Brain (tissue), 1 donor: ENCODE results near the gene MEI1.

DNA sequence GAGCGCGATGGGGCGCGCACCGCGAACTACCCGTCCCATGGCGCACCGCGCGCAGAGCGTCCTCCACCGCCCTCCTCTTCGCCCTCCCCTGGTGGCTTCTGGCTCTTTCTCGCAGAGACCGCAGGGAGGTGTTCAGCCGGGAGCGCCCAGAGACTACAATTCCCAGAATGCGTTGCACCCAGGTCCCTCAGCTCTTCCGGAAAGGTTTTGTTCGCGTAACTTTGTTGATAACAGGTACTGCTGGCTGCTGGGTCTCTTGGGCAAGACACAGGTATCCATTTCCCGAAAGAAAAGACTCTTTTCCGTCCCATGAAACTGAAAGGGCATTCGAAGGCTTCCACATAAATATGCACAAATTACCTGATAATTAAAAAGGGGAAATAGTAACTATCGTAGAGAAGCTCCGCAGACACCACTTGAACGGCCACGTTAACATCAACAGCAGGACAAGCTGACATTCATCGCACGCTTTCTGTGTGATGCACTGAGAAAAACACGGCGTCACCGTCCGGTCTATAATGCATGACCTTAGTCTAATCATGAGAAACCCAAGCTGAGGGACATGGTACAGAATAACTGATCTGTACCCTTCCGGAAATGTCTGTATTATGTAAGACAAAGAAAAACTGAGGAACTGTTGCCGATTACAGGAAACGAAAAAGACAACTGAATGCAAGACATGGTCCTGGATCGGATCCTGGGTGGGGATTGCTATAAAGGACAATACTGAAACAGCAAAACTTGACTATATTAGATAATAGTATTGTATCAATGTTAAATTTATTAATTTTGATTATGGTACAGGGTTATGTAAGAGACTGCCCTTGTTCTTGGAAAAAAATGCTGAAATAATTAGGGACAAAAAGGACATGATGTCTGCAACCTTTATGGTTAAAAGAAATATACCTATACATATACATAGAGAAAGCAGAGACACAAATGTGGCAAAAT is 612 bp upstream of the RANGAP1 start:
- RRBS: 4% methylated on average over 6 of the region's 39 CpGs

DNA sequence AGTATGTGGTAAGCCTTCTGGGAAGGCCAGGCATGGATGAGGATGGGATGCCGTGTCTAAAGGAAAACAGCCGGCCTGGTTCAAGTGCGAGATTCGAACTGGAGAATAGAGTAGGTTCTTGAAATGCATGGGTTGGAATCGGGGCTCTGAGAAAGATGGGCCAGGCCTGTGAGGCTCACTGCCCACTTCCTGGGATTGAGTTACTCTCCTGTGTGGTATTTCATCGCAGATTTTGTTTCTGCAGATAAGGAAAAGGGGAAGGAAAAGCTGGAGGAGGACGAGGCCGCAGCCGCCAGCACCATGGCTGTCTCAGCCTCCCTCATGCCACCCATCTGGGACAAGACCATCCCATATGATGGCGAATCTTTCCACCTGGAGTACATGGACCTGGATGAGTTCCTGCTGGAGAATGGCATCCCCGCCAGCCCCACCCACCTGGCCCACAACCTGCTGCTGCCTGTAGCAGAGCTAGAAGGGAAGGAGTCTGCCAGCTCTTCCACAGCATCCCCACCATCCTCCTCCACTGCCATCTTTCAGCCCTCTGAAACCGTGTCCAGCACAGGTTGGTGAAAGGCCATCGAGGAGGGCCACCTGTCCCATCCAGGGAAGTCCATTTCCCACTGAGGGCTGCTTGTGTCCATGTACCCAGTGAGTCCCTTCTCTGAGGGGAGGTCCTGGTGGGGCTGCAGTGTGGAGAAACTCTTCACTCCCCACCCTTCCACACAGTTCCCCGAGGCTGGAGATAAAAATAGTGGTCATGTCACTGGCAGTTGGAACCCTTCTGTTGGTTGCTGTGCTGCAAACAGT is 5.6 kb downstream of the TEF start:
- RRBS: no CpG with 5 or more reads among the region's 14 CpGs

DNA sequence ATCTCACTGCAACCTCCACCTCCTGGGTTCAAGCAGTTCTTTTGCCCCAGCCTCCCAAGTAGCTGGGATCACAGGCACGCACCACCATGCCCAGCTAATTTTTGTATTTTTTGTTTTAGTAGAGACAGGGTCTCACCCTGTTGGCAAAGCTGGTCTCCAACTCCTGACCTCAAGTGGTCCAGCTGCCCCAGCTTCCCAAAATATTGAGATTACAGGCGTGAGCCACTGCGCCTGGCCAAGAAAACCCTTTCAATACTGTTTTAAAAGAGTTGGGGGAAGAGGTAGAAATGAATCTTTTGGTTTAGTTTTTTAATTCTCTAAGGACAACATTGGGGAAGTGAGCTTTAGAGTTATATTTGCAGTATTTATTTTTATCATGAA is 9.3 kb downstream of the ACO2 start:
- RRBS: no CpG with 5 or more reads among the region's 3 CpGs

GRCh38 chr22:41490771-41491449 is 22.0 kb downstream of the ACO2 start:
- RRBS: no CpG with 5 or more reads among the region's 4 CpGs

DNA sequence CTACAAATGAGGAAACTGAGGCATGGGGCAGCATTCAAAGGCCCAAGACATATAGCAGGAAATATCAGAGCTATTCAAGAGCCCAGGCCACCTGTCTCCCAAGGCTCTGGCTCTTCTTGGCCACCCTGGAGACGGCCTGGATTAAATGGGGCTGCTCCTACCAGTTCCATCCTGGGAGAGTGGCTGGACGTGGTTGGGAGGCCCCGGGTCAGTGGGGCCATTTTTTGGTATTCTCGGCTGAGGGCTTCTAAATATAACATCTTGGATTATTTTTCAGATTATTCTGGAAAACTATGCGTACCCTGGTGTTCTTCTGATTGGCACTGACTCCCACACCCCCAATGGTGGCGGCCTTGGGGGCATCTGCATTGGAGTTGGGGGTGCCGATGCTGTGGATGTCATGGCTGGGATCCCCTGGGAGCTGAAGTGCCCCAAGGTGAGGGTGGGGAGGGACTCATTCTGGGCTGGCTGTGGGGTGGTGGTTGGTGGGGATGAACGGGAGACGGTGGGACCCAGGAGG is 29.1 kb downstream of the POLR3H start:
- RRBS: no CpG with 5 or more reads among the region's 9 CpGs

- RRBS: no CpG with 5 or more reads among the region's 7 CpGs
Observed at GRCh38 chr22:41549398-41549722, 5.1 kb upstream of the POLR3H start.

DNA sequence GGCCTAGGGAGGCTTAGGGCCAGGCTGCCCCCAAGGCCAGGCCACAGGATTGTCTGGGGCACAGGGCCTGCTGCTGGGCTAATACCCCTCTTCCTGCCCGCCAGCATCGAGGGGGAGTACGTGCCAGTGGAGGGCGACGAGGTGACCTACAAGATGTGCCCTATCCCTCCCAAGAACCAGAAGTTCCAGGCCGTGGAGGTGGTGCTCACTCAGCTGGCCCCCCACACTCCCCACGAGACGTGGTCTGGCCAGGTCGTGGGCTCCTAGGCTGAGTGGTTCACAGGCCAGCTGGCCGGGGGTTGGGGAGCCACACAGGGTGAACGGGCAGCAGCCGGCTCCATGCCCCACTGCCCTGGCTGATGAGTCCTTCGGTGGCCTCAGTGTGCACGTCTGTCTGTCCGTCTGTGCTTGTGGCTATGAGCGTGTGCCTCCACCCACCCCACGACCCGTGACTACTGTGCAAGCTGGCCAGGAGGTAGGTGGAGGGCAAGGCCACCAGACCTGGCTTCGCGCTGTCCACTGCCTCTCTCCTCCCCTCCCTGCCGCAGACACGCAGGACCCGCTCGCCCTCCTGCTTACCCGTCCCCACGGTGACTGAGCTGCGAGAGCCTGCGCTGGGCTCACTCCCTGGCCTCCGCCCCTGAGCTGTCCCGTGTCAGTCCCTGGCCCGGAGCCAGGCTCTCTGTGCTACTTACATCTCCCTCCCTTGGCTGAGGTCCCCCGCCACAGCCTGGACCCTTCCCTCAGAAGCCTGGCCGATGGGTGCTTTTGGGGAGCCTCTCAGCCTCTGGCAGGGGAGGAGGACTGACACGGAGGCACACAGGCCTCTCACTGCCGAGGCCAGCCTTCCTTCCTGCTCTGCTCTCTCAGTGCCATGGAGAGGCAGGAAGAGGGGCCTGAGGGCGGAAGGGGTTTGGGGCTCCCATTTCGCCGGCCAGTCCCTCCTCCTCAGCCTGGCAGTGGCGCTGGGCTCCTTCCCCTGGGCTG is 14.1 kb downstream of the CSDC2 start:
- RRBS: no CpG with 5 or more reads among the region's 39 CpGs

- RRBS: no CpG with 5 or more reads among the region's 7 CpGs
Observed at GRCh38 chr22:41664536-41665582, 23.8 kb downstream of the SNU13 start.

GRCh38 chr22:41699070-41699978 is at the start of gene MEI1:
Gene MEI1, plus strand, starts transcription at chr22:41699503.
- RRBS: 49% methylated on average over 36 of the region's 69 CpGs

- RRBS: no CpG with 5 or more reads among the region's 4 CpGs
Observed at GRCh38 chr22:41752020-41752808, 48.3 kb upstream of the CCDC134 start.

DNA sequence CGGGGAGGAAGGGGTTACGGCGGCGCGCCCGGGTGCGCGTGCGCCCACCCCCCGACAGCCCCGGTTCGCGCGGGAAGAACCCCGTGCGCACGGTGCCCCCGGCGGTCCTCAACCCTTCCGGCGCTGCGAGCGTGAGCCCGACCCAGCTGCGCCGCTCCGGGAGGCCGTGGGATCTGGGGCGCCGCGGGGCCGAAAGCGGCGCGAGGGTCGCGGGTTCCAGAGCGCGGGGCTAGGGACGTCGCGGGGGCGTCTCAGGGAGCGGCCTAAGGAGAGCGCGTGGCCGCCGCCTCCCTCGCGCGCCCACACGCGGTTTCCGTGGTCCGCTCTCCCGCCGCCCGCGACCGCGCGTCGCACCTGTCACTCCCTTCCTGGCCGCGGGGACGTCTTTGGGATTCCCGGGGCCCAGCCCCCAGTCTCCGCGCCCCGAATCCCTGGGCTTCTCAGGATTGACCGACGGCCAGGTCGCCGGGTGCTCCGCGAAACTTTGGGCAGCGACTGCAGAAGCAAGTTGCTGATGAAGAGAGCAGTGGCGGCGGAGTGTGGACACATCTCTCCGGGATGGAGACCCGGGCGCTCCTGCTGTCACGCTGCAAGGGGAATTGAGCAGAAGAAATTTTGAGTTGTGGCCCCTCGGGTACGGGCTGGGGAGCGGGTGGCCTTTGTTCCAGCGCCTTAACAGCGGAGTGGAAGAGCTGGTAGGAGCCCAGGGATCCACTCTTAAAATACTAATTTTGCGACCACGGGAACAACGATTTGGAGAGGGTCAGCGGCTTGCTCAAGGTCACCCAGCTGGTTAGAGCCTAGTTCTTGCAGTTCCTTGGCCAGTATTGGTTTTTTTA is 708 bp downstream of the SREBF2 start:
- RRBS: 2% methylated on average over 30 of the region's 92 CpGs

DNA sequence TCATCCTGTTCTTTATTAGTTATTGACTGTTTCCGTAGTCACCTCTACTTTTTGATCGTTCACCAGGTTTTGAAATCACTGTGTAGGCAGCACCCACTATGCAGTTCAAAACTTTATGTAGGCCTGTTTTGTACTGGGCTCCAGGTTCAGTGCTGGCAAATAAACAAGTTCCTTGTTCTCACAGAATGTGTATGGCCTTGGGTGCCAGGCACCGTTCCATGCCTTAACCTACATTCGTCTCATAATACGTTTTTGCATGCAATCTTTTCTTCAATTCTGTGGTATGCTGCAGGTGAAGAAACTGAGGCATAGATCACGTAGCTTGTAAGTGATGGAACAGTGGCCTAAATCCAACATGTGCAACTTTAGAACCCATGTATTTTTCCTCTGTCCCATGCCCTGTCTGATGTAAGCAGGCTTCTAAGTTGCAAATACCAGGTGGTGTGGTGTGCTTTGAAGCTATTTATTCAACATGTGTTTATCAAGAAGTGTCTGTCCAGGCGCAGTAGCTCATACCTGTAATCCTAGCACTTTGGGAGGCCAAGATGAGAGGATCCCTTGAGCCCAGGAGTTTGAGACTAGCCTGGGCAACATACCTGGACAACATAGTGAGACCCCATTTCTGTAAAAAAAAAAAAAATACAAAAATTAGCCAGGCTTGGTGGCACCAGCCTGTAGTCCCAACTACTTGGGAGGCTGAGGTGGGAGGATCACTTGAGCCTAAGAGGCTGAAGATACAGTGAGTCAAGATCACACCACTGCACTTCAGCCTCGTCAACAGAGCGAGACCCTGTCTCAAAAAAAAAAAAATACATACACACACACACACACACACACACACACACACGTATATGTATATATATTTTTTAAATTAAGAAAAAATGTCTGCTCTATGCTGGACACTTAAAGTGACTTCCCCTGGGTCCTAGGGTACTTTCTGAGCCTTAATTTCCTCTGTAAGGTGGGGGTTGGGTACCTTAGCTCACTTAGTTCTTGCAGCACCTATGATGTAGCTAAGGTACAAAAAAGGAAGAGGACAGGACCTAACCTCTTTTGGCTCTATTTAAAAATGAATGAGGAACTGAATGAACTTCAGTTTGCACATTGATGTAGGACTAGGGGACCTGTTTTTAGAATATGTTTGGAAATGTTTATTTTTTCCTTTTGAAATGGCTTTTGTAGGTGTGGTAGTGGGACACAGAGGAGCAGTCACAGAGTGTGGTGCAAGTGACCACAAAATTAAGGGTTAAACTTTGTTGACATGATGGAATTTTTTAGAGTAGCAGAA is 10.8 kb downstream of the SREBF2 start:
- RRBS: no CpG with 5 or more reads among the region's 10 CpGs

DNA sequence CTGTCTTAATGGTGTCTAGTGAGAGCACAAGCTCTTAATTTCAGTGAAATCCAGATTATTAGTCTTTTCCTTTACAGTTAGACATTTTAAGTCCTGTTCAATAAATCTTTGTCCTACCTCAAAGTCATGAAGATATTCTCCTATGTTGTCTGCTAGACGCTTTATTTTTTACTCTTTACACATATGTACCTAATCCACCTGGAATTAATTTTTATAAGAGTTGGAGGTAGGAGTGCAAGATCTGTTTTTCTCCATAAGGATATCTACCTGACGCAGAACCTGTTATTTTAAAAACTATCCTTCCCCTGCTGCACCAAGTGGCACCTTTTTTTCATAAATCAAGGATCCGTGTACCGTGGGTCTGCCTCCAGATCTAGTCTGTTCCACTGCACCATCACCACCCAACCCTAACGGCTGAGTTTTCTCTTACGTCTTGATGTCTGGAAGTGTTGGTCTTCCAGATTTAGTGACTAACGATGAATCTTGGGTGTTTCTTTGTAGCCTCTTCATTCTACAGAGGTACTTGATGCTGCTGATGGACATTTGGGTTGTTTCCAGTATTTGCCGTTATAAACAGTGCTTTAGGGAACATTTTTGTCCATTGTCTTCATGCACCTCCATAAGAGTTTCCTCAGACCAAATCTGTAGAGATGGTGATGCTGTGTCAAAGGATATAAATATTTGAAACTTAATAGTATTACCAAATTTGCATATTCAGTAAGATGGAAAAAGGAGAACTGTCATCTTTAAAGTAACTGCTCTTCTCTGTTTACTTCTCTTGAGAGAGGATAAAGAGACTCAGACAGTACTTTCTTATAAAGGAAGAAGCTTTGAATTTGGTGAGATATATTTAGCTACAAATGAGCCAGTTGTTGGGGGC is 26.5 kb downstream of the SHISA8 start:
- RRBS: no CpG with 5 or more reads among the region's 8 CpGs

DNA sequence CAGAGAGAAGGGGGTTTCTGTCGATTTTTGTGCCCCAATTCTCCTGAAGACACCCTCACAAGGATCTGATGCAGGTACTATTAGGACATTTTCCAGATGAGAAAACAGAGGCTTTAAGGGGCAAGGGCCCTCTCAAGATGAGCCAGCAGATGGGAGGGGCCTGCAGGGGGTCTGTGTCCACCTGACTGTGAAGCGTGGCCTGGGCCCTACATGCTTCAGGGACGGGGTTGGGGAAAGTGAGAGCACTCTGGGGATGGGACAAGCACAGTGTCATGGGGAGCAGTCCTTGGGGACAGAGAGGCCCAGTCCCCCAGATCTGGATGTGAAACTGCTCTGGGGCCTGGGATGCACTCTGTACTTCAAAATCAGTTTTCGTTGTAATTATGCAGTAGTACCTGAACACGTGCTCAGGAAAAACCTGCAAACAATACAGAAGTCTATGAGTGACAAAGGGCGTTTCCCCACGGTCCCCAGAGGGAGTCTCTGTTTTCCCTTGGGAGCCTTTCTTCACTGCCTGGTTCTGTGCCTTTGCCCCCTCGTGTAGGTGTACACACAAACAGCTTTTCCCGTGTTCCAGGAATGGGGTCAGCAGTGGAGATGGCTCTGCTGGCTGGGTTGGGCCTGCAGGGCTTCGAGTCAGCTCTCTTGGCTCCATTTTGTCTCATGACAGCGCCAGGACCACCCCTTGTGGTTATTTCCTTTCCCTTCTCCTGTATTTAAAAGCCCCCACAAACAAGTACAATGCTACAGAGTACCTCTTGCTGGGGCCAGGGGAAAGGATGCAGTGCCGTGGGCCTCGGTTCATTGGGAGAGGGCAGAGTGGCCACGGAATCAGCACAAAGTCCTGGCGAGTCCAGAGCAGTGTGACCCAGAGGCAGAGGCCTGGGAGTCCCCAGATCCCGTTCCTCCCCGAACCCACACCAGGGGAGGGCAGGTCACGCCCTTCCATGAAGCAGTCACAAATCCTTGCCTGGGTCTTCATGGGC is 5.2 kb upstream of the TNFRSF13C start:
- RRBS: no CpG with 5 or more reads among the region's 18 CpGs

GRCh38 chr22:41933799-41934259 is 7.2 kb upstream of the TNFRSF13C start:
- RRBS: no CpG with 5 or more reads among the region's 9 CpGs

- RRBS: no CpG with 5 or more reads among the region's 6 CpGs
Observed at GRCh38 chr22:41939491-41939801, 7.5 kb downstream of the CENPM start.

DNA sequence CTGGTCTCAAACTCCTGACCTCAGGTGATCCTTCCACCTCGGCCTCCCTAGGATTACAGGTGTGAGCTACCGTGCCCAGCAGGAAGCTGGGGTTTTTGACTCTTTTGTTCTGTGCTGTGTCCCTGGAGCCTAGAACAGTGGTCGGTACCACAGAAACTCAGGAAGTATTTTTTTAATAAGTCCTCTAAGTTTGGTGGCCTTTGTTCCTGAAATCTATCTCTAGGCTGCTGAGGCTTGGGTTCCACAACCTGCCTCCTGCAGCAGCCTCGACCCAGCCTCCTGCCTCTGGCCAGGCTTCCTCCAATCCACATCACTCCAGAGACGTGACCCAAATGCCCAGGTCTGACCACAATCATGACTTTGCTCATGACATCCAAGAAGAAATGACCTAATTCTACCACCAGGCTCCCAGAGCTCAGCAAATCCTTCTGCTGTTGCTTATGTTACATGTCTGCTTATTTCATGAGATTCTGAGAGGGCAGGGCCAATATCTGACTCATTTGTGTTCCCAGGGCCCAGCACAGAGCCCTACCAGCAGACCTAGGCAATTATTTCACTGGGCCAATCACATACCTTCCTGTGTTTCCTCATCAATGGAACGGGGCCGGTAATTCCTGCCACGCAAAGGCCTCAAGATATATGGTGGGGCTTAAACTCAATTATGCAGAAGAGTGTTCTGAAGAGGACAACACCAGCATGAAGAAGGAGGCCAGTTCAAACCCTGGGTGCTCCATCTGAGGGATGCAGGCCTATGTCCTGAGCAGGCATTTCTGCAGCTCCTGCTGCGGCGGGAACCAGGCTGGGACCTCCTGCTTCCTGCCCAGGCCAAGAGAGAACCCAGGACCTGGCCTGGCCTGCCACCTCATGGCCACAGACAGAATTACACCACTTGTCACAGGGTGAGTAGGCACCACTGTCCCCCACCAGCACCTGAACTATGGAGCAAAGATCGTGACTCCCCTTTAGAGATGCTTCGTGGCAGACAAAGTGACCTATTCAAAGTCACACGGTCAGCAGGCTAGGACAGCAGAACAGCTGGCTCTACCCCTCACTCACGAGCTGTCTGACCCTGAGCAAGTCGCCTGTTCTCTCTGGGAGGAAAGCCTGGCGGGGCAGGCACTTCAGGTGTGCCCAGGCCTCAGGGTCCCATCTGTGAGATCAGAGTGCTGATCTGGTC is 6.0 kb downstream of the CENPM start:
- RRBS: no CpG with 5 or more reads among the region's 16 CpGs

DNA sequence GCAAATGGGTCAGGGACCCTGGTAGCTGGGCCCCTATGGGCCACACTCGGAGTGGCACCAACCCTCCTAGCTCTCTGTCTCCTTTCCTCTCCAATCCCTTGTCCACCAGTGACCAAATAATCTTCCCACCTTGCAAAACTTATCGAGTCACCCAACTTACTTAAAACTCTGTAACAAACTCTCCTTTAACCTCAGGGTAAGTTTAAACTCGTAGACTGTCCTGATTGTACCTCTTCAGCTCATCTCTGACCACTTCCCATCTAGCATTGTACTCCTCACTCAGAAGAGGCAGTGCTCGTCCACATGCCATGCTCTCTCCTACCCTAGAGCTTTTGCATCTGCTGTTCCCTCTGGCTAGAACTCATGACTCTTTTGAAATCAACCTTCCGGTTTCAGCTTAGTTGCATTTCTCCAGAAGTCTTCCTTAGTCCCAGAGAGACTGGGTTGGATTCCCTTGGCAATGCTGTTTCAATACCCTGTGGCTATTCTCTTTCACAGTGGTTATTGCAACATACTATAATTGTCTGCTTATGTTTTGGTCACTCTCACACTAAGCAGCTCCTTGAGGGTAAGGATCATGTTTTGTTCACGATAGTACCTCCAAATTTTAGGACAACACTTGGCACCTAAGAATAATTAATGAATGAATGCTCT is 14.2 kb downstream of the SEPTIN3 start:
- RRBS: no CpG with 5 or more reads among the region's 6 CpGs

DNA sequence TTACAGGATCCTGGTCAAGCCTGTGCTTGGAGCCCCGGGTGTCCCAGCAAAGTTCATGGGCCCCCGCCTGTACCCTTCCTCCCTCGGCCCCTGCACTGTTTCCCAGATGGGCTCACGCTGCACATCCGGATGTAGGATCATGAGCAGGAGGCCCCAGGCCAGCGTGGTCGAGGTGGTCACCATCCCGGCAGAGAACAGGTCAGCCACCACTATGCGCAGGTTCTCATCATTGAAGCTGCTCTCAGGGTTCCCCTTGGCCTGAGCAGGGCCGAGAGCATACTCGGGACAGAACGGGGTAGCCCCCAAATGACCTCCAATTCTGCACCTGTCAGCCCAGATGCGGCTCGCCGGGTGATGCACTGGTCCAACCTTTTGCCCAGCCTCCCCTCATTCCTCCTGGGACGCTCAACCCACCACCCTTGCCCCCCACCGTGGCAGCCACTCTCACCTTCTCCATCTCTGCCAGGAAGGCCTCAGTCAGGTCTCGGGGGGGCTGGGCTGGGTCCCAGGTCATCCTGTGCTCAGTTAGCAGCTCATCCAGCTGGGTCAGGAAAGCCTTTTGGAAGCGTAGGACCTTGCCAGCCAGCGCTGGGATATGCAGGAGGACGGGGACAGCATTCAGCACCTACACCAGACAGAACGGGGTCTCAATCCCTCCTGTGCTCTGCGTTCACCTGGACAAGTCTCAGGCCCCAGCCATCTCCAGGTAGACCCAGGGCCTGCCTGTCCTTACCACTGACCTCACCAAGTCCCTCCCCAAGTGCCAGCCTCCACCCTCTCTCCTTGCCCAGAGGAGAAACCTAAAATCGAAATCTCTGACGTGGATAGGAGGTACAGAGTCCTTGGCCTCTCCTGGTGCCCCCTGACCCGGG is 2.6 kb downstream of the CYP2D6 start:
- RRBS: 95% methylated on average over 4 of the region's 26 CpGs

GRCh38 chr22:42160319-42160805 is 29.8 kb upstream of the CYP2D6 start:
- RRBS: no CpG with 5 or more reads among the region's 3 CpGs